HT-29 (cell line): ENCODE data around the genes GPR78, USP17L24 and USP17L27.

DNA sequence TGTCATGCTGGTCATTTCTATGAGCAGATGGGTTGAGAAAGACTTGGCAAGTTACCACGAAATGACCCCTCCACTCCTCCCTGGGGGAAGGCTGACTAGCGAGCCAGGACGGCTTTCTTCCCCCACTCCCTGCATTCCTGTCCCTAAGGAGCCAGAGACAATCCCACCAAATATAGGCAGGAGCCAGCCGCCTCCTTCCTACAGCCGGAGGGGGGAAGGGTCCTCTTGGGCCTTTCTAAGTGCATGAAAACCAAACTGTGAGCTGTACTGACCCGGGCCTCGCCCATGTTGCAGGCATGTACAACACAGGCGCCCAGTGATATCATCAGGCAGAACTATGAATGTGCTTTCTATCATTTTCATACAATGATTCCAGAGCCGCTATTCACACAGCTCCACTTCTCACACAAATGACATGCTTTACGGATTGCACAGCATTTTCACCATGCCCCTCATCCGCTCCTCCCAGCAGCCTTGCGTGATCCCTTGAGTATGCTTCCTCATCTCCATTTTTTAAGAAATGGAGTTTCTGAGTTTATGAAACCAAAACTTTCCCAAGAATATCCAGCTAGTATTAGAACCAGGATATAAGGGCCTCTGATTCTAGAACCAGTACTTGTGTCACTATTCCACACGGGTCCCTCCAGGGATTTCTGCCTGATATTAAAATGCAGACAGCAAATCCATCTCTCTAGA is 28.4 kb downstream of the AFAP1 start:
- RAMPAGE, long total RNA = no peak

- RAMPAGE, long total RNA = no peak
Observed at GRCh38 chr4:7967916-7968397, 28.3 kb upstream of the AFAP1 start.

DNA sequence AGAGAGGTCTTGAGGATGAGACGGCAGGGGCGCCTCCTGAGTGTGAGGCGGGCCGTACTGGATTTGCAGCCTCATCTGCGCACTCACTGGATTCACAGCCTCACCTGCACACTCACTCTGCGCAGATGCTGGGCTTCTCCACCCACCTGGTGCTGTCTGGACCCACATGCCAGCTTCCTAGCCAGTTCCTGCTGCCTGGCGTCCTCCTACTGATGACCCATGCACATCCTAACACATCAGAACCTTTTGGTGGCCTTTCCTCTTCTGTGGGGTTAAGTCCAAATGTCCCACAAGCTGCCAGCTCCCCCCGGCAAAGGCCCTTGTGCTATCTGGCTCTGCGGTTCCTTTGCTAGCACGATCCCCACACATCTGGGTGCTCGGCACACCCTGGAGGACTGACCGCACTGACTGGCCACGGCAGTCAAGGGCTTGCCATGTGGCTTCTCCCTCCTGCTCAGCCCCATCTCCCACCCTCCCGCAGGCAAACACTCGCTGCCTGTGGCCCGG is 39.3 kb upstream of the AFAP1 start:
- RAMPAGE, long total RNA = no peak

DNA sequence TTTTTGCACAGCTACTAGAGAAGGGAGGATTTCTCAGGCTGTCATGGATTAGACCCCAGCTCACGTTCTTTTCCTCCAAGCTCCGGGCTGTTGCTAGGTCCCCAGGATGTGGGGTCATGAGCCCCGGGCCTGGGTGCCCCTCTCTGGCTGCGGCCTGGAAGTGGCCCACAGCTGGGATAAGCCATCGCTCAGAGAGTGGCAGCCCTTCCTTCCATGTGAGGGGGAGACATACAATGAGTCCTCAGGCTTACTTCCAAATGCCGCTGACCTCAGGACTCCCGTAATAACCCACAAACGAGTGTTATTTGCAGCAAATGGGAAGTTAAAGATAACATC is 79.7 kb downstream of the ABLIM2 start:
- RAMPAGE, long total RNA = no peak

DNA sequence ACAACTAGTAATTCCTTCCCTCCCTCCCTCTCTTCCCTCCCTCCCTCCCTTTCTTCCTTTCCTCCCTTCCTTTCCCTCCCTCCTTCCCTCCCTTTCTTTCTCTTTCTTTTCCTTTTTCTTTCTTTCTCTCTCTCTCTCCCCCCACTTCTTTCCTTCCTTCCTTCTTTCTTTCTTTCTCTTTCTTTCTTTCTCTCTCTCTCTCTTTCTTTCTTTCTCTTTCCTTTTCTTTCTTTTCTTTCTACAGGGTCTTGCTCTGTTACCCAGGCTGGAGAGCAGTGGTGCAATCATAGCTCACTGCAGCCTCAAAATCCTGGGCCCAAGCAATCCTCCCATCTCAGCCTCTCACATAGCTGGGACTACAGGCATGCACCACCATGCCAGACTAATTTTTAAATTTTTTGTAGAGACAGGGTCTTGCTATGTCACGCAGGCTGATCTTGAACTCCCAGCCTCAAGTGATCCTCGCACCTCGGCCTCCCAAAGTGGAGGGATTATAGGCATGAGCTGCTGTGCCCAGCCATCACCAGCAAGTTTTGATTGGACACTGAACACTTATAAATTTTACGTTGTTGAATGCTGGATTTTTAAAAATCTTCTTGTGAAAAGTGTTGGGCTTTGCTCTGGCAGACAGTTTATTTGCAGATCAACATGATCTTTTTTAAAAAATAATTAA is 63.6 kb downstream of the ABLIM2 start:
- RAMPAGE, long total RNA = no peak

- RAMPAGE, long total RNA = no peak
Observed at GRCh38 chr4:8110247-8110976, 48.2 kb downstream of the ABLIM2 start.

DNA sequence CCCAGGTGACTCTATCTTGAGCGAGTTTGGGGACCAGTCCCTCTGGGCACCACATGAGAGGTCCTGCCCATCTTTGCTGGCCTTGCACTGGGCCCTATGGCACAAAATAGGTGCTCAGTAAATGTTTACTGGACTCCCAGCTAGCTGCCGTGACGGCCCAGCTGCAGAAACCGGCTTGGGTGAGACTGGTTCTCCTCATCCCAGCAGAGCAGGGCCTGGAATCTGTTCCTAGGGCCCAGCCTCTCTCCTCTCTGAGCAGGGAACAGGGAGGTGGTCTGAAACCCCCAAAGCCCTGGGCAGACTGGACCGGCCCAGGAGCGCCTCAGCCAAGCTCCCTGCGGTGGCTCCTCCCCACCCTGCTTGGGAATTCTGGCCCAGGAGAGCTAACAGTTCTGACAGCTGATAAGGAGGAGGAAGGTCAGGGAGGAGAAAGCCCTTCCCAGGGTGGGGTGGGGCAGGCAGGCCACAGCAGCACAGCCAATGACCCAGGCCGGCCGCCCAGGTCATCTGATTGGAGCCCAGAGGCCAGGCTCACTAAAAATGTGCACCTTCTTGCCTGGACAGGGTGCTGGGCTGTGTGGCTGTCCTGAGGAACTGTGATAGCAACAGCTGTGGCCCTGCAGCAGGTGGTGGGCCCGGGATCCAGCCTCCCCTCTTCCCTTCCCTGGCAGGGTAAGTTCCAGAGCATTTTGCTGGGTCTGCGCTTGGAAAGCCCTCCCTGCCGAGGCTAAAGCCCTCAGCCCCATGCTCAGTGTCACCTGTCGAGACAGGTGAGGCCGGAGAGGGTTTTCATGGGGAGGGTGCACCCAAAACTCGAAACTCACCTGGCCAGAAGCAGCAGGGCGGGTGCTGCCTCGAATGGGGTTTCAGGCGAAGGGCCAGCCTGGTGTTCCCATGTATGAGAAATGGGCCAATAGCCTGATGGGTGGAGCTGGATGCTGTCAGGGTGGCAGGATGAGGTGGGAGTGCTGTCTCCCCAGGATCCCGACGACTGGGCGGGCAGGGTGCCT is 17.2 kb upstream of the SH3TC1 start:
- RAMPAGE, long total RNA = no peak

GRCh38 chr4:8191074-8191924 is 7.8 kb upstream of the SH3TC1 start:
- RAMPAGE, long total RNA = no peak

- RAMPAGE, long total RNA = no peak
Observed at GRCh38 chr4:8211111-8211909, 12.2 kb downstream of the SH3TC1 start.

GRCh38 chr4:8213034-8213854 is 14.2 kb downstream of the SH3TC1 start:
- RAMPAGE, long total RNA = no peak

- RAMPAGE, long total RNA = no peak
Observed at GRCh38 chr4:8219298-8219684, 20.2 kb downstream of the SH3TC1 start.

DNA sequence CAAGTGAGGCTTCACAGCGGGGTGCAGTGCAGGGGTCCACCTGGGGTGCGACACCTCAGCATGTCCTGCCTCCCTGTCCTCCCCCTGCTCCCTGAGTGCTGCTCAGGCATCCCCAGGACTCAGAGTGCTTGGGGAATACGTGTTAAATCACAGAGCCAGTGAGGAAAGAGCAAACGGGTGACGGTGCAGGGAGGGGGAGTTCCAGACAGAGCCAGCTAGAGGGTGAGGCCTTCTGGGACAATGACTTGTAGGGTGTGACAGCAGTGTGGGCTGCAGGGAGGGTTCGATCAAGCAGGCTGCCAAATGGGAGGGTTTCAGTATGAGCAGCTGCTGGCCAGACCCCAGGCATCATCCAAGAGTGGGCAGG is 13.7 kb upstream of the HTRA3 start:
- RAMPAGE, long total RNA = no peak

- RAMPAGE, long total RNA = no peak
Observed at GRCh38 chr4:8409131-8409472, 31.4 kb downstream of the ACOX3 start.

- RAMPAGE, long total RNA = no peak
Observed at GRCh38 chr4:8438393-8439092, 2.0 kb downstream of the ACOX3 start.

GRCh38 chr4:8449353-8449791 is 8.8 kb downstream of the TRMT44 start:
- RAMPAGE, long total RNA = no peak

GRCh38 chr4:8457366-8457942 is 16.9 kb downstream of the TRMT44 start:
- RAMPAGE, long total RNA = no peak

GRCh38 chr4:8467922-8468473 is 27.4 kb downstream of the TRMT44 start:
- RAMPAGE, long total RNA = no peak

DNA sequence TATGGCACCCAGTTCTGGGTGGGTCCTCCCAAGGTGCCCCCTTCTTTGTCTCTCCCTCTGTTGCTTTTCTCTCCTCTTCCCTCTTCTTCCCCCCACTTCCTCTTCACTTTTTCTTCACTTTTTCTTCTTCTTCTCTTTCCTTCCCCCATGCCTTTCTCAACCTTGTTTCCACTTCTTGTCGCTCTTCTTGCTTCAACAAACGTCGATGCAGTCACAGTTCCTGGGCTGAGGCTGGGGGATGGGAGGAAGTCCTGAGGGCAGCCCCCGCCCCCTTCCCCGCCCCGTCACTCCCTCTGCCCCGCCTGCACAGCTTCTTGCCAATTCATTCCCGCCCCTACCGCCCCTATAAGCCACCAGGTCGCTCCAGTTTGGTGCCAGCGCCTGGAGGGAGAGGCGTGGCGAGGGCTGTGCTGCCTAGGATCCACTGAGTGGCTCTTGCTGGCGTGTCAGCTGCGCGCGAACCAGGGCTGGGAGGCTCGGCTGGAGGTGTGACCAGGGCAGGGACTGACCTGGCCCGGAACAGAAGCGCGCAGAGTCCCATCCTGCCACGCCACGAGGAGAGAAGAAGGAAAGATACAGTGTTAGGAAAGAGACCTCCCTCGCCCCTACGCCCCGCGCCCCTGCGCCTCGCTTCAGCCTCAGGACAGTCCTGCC is at the start of gene GPR78:
Gene GPR78, plus strand, starts transcription at position 348 of the 654 bp plus-strand sequence.
- RAMPAGE, long total RNA = no peak

DNA sequence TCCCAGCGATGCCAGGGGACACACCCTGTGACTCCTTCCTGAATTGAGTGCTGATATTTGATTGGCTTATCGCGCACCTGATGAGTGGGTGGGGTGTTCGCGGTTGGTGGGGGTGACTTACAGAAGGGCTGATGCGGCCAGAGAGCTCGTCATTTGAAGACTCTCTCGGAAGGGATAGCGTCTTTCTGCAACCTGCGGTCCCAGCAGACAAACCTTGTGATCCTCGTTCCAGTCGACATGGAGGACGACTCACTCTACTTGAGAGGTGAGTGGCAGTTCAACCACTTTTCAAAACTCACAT is at the start of gene USP17L24:
Gene USP17L24, plus strand, starts transcription at position 238 of the 301 bp plus-strand sequence.
- RAMPAGE, long total RNA = no peak

GRCh38 chr4:9343975-9344425 is at the start of gene USP17L27:
USP17L27 (plus strand) TSS chr4:9344148.
- RAMPAGE, long total RNA = no peak